BJ (cell line): ENCODE measurements around a stretch of chr5.

- CAGE, long polyA plus RNA = no peak
- RRBS = no CpG with 5 or more reads among the region's 2 CpGs
Observed at GRCh38 chr5:173278780-173279251, 43.8 kb upstream of the NKX2-5 start.

- CAGE, long polyA plus RNA = no peak
- RRBS = no CpG with 5 or more reads among the region's 6 CpGs
Observed at GRCh38 chr5:173292203-173292877, 35.9 kb downstream of the STC2 start.

DNA sequence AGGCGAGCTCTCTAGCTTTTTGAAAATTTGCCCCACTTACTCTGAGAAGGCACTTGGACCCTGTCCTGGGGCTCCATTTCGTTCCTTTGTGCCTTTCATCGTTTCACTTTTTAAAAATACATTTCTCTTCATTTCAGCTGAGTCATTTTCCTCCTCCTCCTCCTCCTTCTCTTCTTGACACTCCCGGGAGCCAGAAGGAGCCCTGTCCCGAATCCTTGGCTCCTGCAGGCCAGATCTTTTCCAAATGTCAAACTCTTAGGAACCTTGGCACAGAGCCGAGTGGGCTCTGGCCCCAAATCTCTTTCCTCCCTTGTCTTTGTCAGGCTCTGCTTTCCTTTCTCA is 17.5 kb downstream of the STC2 start:
- CAGE, long polyA plus RNA = no peak
- RRBS = no CpG with 5 or more reads among the region's 6 CpGs

- CAGE, long polyA plus RNA = no peak
- RRBS = no CpG with 5 or more reads among the region's 9 CpGs
Observed at GRCh38 chr5:173316584-173317383, 11.4 kb downstream of the STC2 start.

- CAGE, long polyA plus RNA = no peak
- RRBS = no CpG with 5 or more reads among the region's 8 CpGs
Observed at GRCh38 chr5:173472878-173473781, 143.3 kb downstream of the BOD1 start.

- CAGE, long polyA plus RNA = no peak
- RRBS = 70% methylated on average over 9 of the region's 35 CpGs
Observed at GRCh38 chr5:173554853-173555882, 61.3 kb downstream of the BOD1 start.

DNA sequence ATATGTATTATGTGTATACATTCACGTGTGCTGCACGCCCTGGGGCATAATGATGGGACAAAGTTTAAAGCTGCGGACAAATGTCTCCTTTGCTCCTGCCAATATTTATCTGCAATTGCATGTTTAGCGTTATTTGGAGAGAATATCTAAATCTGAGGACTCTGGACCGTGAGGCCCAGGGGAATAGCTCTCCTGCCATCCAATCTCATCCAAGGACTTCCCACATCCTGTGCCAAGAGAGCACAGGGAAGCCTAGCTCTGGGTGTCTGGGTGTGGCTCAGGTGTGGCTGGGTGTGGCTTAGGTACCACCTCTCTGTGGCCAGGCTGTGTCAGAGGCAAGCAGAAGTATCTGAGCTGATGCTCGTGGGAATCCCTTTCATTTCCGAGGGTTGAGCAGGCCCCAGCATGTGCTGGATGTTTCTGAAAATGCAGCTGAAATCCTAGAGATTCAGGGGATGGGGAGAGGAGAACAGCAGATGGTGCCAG is 7.0 kb upstream of the BOD1 start:
- CAGE, long polyA plus RNA = no peak
- RRBS = no CpG with 5 or more reads among the region's 7 CpGs

DNA sequence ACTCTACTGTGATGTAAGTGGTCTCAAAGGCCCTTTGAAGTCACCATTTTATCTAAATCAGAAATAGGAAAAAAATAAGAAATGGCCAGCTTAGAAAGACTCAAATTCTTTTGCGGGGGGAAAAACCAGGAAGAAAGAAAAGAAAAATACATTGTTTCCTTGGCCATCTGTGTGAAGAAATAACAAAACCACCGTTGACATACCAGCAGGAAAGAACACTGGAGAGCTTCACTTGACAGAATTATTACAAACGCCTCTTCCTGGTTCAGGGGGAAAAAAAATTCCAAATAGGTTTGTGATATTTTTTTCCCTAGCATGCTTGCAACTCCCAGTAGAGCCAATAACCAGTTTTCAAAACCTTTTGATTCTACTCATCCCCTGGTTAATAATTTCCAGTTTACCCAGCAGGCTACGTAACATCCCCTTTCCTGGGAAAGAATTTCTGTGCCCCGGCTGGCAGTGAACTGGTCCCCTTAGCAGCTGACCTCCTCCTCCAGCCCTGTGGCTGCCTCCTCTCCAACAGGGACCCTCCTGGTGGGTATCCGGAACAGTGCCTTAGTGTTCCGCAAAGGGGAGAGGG is 72.7 kb upstream of the BOD1 start:
- CAGE, long polyA plus RNA = no peak
- RRBS = 71% methylated on average over 2 of the region's 7 CpGs

DNA sequence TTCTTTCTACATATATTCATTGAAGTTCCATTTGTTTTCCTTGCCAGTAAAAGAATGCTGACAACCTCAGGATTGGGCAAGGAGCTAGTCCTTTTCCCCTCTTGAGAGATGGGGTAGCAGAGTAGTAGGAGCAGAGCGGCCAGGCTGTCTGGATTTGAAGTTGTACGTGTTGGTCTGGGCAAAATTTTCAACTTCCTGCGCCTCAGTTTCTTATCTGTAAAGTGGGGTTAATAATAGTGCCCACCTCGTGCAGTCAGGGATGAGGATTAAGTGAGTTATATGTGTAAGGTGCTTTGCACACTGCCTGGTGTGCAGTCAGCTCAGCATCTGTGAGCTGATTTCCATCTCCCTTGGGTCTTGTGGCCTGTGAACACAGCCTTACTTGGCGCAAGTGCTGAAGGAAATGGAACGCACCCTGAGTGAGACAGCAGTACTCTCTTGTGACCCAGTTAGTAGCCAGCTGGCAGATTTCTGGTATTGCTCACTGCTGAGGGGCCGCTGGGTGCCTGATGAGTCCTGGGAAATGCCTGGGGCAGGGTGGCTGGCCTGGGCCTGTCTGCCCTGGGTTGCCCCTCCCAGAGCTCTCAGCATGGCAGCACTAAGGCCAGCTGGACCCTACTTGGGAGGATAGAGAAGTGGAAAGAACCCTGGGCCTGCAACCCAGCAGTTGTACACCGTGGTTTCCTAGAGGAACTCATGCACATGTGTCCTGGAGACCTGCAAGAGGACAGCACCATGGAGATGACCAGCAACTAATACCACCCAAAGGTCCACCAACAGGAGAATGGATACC is 90.9 kb upstream of the BOD1 start:
- CAGE, long polyA plus RNA = no peak
- RRBS = no CpG with 5 or more reads among the region's 8 CpGs

- CAGE, long polyA plus RNA = no peak
- RRBS = no CpG with 5 or more reads among the region's 29 CpGs
Observed at GRCh38 chr5:173770953-173771838, 117.0 kb upstream of the CPEB4 start.

- CAGE, long polyA plus RNA = no peak
- RRBS = 35% methylated on average over 3 of the region's 7 CpGs
Observed at GRCh38 chr5:173825240-173825561, 62.9 kb upstream of the CPEB4 start.

DNA sequence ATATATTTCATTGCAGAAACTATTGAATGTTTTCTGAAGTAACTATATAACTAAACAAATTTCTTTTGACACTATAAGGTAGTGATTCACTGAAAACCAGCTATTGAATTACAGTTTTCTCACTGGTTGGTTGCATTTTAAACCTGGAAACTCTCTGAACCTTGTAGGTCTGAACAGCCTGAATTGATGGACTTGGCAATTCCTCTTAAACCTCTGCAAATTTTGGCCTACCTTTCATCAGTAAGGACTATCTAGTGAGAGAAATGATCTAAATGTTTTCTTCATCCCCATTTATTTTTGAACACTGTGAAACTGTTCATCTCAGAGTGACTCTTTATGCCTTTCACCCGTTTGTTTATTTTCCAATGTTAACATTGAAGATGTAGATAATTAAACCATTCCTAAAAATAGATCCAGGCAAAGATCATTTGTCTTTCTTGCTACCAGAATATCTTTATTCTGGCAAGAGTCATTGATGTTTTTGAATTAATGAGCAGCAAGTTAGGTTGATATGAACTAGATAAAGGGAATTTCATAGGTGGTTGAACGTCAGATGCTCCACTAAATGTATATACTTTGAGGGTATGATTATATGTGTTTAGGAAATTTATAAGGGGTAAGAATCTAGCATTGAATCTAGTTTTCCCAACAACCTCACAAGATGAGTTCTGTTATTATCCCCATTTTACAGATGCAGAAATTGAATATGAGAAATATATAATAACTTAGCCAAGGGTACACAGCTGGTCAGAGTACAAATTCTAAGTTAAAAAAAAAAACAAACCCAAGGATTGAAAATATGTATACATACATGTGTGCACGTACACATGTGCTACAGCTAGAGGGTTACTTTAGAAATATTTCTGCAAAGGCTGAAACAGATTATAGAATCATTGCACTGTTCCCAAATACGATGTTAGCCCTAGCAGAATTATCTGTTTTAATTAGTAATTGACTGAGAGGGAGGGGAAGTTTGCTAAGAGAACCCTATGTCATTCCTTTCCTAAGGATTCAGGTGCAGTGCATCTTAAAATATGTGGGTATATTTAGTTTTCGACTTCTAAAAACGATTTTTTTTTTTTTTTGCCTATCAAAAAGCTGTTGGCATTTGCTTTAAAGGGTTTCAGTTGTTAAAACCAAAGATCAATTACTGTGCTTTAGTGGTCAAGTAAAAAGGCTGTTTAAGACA is 3.5 kb downstream of the CPEB4 start:
- CAGE, long polyA plus RNA = no peak
- RRBS = no CpG with 5 or more reads among the region's 6 CpGs

DNA sequence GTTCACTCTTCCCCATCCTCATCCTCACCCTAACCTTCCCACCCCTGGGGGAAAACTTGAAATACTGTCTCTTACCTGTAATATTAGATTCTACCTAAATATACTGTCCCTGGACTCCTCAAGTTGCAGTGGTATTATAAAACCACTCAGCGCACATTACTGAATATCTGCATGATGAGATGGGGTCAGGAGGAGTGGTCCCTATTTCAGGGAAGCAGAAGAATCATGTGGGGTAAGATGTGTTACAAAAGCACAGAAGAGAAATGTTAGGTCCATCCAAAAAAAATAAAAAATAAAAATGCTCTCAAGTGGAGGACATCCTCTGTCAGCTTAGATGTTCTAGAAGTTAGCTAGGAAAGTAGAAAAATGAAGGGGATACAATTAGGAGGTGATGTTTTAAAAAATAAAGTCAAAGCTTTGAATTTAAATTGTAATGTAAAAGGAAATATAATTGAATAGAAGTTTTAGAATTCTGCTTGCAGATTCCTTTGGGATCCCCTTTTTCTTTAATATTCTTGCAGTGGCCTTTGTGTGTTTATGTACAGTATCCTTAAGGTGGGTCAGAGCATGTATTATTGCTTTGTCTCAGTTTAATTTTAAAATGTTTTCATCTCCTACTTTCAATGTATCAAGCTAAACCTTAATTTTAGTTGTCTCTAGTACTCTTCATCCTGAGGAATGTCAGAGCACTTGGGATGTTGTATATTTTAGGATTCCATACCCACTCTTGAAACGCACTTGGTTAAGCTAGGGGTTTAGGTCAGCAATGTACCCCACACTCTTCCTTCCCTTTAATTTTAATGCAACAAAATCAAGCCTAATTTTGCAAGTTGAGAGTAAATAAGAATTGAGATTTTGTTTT is 20.5 kb downstream of the CPEB4 start:
- CAGE, long polyA plus RNA = no peak
- RRBS = no CpG with 5 or more reads among the region's 2 CpGs

DNA sequence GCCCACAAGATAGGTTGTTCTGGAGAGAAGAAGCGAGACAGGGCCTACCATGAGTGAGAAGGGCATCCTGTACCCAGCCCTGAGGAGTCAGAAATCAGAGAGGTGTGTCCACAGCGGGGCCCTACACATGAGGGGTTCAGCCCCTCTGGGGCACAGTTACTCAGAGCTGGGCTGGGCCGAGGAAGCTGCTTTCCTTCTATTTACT is 121.5 kb downstream of the NSG2 start:
- CAGE, long polyA plus RNA = no peak
- RRBS = no CpG with 5 or more reads among the region's 3 CpGs

DNA sequence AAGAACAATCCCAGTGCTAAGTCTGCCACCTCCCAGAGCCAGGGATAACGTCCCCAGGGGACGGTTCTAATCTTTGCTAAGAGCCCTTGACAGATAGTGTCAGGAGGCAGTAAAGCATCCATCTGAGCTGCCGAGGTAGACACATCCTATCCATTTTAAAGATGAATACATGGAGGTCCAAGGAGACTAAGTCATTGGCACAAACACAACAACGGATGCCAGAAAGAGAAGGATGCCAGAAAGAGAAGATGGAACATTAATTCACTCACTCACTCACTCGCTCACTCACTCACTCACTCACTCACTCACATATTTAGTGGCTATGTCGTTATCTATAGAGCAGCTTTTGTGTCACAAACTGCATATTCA is 298.3 kb upstream of the MSX2 start:
- CAGE, long polyA plus RNA = no peak
- RRBS = no CpG with 5 or more reads among the region's 6 CpGs

DNA sequence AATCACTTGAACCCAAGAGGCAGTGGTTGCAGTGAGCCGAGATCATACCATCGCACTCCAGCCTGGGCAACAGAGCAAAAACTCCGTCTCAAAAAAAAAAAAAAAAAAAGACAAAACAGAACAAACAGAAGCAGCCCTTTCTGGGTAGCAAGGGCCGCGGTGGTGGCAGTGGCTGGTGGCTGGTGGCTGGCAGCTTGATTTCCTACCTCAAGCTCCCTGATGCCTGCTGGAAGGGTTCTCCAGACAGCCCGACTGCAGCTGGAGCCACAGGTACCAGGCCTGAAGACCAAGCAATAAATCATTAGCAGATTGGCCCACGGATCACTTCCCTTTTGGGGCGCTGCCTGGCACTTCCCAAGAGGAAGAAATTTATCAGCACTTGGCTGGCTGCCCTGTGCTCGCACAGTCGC is 116.0 kb upstream of the MSX2 start:
- CAGE, long polyA plus RNA = no peak
- RRBS = no CpG with 5 or more reads among the region's 10 CpGs

DNA sequence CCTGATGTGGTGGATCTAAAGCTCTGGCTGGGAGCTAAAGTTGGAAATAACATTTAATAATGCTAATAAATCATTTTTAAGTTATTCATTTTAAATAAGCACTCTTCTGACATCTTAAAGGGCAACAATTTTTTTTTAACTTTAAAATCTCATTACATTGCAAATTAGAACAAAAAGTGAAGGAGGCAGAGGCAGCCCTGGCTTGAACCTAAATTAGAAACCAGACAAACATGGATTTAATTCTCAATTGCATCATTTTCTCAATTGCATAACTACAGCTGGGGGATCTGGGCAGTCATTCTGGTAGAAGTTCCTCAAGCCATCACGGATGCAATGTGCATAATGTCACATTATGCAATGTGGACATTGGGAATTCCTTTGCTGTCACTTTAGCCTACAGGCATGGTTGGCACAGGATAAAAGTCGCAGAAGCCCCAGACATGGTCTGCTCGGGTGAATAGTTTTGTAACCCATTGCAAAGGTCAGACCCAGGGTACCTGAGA is 290.5 kb downstream of the MSX2 start:
- CAGE, long polyA plus RNA = no peak
- RRBS = no CpG with 5 or more reads among the region's 3 CpGs

GRCh38 chr5:175680419-175680836 is 22.6 kb downstream of the HRH2 start:
- CAGE, long polyA plus RNA = no peak
- RRBS = no CpG with 5 or more reads among the region's 7 CpGs

DNA sequence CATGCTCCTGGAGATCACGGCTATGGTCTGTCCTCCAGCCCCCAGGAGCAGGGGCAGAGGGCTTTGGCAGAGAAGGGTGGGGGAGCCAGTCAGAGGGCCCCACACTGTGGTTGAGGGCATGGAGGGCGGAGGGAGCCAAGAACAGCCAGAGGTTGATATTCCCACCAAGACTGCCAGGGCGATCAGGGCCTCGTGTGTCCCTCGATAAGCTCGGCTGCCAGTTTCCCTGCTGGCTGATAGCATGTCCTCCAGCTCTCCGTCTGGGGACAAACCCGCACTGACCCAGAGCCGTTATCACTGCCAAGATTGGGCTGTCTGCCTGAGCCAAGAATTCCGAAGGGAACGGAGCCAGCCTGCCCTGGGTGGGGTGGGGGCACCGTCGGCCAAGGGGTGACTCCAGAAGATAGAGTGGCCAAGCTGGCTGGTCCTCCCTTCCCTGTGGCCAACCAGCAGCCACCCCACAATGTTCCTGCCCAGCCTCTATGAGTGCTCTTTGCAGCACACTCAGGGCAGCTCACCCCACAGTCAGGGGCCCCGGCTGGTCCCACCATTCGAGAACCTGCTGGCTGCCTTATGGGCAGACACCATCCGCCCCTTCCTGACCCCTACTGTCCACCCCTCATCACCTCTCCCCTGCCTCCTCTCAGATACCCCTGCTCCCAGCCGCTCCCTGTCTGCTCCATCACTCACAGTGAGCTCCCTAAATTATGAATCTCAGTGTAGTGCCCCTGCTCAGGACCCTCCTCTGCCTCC is 29.4 kb downstream of the HRH2 start:
- CAGE, long polyA plus RNA = no peak
- RRBS = no CpG with 5 or more reads among the region's 17 CpGs

GRCh38 chr5:175796829-175797478 is 74.4 kb upstream of the CPLX2 start:
- CAGE, long polyA plus RNA = no peak
- RRBS = 3% methylated on average over 48 of the region's 78 CpGs